Keratinocyte (primary cell): ENCODE measurements around a stretch of chr20.

DNA sequence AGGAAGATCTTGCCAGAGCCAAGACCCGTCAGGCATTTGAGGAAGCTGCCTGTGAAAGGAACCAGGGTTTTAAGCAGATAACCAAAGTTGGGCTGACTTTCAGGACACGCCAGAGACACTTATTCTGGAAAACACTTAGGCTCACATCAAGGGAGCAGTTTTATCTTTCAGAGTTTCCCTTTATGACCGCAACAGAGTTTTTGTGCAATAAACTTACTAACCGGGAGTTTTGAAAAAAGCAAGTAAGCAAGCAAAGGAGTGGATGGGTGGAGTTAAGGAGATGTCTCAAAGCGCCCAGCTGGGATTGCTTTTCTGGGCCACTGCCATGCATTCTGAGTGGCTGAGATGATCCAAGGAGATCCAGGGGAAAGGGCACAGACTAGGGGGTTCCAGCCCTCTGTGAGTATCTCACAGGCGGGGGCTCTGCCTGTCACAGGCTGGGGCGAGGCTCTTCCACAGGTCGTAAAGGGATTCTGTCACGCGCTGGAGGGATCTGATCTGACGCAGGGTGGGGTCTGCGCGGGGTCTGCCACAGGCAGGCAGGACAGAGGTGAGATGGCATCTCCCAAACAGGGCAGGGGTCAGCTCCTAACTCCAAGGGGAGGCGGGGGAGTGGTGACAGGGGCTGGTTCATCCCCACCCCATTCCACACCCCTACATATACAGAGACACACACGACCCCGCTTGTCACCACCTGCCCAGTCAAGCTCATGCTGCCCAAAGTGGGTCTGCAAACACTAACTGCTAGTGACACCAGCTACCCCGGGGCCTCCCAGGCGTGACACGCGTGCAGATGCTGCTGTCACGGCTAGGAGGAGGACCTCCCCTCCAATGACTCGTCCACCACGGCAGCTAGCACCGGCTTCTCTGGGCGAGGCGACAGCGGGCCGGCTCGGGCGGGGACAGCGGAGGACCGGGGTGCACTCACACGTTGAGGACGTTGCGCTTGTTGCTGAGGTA lies 674 bp downstream of the FITM2 start:
CAGE:
- cytosol, long polyA minus RNA, result no peak
- cytosol, long polyA plus RNA, result no peak
- long polyA plus RNA, result no peak
- nucleus, long polyA minus RNA, result no peak
- nucleus, long polyA plus RNA, result no peak

GRCh38 chr20:44351655-44352651 lies 3.5 kb upstream of the HNF4A start:
CAGE:
- cytosol, long polyA minus RNA, result no peak
- cytosol, long polyA plus RNA, result no peak
- long polyA plus RNA, result no peak
- nucleus, long polyA minus RNA, result no peak
- nucleus, long polyA plus RNA, result no peak

DNA sequence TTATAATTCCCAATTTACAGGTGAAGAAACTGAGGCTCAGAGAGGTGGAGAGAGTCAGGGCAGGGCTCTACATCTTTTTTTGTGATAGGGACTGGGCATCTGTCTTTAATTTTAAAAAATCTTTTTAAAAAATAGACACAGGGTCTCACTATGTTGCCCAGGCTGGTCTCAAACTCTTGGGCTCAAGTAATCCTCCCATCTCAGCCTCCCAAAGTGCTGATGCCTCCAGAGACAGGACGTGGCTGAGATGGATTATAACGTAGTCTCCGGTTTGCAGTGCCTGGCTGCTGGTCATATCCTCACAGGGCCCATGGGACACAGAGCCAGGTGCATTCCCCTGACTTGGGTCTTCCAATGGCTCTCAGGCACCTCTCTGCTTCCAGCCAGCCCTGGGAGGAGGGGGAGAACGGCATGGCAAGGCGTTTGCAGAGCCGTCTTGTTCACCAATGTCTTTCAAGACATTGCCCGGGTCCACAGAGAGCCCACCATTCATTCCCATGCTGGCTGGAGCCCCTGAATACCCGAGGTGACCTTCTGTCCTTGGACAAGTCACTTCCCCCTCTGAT lies 38.4 kb downstream of the HNF4A start:
CAGE:
- cytosol, long polyA minus RNA, result no peak
- cytosol, long polyA plus RNA, result no peak
- long polyA plus RNA, result no peak
- nucleus, long polyA minus RNA, result no peak
- nucleus, long polyA plus RNA, result no peak

CAGE:
- cytosol, long polyA minus RNA, result no peak
- cytosol, long polyA plus RNA, result no peak
- long polyA plus RNA, result no peak
- nucleus, long polyA minus RNA, result no peak
- nucleus, long polyA plus RNA, result no peak
Observed at GRCh38 chr20:44395453-44396166, 40.1 kb downstream of the HNF4A start.

DNA sequence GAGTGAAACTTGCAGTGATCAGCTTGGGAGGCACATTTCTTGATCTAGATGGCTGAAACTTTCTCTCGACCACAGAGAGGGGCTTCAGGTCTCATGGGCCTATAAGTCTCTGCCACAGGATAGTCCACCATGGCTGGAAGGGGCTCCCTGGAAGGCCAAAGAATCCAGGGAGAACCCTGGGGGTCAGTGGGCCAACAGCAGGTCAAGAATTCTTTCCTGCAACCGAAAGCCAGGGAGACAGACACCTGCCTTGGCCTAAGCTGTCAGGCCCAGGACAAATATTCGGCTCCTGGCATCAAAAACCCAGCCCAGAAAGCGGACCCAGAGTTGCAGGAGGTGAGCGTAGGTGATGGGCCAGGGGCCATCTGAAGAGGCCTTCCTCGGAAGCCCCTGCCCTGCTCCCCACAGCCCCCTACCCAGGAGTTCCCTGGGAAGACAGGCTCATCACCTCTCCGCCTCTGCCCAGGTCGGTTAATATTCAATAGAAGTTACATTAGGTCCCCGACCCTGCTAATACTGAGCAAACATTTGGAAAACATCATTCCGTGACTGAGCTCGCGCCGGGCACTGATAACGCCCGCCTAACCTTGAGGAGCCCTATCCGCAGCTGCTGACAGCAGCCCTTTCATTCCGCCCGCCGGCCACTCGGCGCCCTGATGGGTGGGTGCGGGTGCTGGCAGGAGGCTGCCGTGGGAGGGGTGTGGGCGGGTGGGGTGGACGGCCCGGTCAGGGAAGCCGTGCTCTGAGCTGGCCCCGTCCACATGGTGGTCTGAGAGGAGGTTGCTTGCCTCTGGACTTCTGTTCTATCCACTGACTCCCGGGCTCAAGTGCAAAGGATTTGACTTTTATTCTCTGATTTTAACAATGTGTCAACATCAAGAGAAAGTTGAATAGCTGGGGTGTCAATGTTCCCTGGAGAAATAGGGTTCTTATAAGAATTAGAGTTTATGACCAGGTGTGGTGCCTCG lies 55.6 kb downstream of the HNF4A start:
CAGE:
- cytosol, long polyA minus RNA, result no peak
- cytosol, long polyA plus RNA, result no peak
- long polyA plus RNA, result no peak
- nucleus, long polyA minus RNA, result no peak
- nucleus, long polyA plus RNA, result no peak

DNA sequence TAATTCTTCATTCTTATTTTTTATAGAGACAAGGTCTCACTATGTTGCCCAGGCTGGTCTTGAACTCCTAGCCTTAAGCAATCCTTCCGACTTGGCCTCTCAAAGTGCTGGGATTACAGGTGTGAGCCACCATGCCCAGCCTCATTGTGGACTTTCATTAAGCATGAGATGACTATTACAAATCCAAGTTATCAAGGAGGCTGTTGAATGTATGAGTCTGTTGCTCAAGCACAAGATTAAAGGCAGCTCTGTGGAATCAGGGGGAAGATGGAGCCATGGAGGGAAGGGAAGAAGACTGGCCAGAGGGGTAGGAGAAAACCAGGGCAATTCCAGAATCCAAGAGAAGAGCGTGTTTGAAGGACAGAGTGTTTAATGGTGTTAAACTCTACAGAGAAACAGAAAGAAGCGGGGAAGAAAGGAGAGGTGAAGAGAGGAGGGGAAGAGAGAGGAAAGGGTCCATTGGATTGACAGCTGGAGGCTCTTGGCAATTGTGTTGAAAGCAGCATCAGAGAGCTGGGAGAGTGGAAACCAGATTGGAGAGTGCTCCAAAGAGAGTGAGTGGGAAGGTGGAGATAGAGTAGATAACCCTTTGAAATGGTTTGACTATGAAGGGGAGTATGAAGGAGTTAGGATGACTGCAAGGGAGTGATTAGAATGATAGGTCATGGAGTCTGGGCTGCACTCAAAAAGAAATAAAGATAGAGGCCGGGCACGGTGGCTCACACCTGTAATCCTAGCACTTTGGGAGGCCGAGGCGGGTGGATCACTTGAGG lies 49.7 kb upstream of the TTPAL start:
CAGE:
- cytosol, long polyA minus RNA, result no peak
- cytosol, long polyA plus RNA, result no peak
- long polyA plus RNA, result no peak
- nucleus, long polyA minus RNA, result no peak
- nucleus, long polyA plus RNA, result no peak

CAGE:
- cytosol, long polyA minus RNA, result no peak
- cytosol, long polyA plus RNA, result no peak
- long polyA plus RNA, result no peak
- nucleus, long polyA minus RNA, result no peak
- nucleus, long polyA plus RNA, result no peak
Observed at GRCh38 chr20:44430988-44431331, 44.7 kb upstream of the TTPAL start.

CAGE:
- cytosol, long polyA minus RNA, result no peak
- cytosol, long polyA plus RNA, result no peak
- long polyA plus RNA, result no peak
- nucleus, long polyA minus RNA, result no peak
- nucleus, long polyA plus RNA, result no peak
Observed at GRCh38 chr20:44445349-44446613, 29.9 kb upstream of the TTPAL start.

DNA sequence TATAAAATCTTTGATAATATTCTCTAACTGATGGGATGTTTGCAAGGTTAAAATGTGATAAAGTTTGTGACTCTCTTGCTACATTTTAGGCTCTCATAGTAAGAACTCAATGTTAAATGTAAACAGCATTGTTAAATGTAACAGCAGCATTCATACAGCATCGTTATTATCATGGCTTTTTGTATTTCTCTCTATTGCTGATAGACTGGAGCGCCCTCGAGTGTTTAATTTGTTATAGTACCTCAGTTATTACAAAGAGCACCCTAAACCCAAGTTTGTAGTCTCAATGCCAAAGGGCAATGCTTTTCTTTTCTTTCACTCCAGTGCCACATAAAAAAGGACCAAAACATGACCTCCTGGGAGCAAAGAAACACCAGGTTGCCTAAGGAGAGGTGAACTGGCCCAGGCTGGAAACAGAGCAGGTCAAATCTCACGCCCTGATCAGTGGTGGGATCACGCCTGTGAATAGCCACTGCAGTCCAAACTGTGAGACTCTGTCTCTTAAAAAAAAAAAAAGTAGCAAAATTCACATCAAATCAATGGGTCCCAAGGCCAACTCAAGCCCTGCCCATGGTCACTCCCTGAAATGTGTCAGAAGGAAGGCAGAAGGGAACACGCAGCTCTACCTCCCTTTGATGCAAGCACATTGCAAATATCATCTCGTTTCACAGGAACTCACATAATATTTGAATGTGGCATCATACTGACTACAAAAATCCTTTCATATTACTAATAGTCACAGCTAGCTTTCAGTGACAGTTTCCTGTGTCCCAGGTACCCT lies 14.7 kb upstream of the TTPAL start:
CAGE:
- cytosol, long polyA minus RNA, result no peak
- cytosol, long polyA plus RNA, result no peak
- long polyA plus RNA, result no peak
- nucleus, long polyA minus RNA, result no peak
- nucleus, long polyA plus RNA, result no peak

CAGE:
- cytosol, long polyA minus RNA, result no peak
- cytosol, long polyA plus RNA, result no peak
- long polyA plus RNA, result no peak
- nucleus, long polyA minus RNA, result no peak
- nucleus, long polyA plus RNA, result no peak
Observed at GRCh38 chr20:44479690-44480810, 4.4 kb downstream of the TTPAL start.

CAGE:
- cytosol, long polyA minus RNA, result no peak
- cytosol, long polyA plus RNA, result no peak
- long polyA plus RNA, result no peak
- nucleus, long polyA minus RNA, result no peak
- nucleus, long polyA plus RNA, result no peak
Observed at GRCh38 chr20:44609389-44609885, 27.1 kb downstream of the PKIG start.

GRCh38 chr20:44620344-44621062 lies 31.0 kb downstream of the ADA start:
CAGE:
- cytosol, long polyA minus RNA, result no peak
- cytosol, long polyA plus RNA, result no peak
- long polyA plus RNA, result no peak
- nucleus, long polyA minus RNA, result no peak
- nucleus, long polyA plus RNA, result no peak

DNA sequence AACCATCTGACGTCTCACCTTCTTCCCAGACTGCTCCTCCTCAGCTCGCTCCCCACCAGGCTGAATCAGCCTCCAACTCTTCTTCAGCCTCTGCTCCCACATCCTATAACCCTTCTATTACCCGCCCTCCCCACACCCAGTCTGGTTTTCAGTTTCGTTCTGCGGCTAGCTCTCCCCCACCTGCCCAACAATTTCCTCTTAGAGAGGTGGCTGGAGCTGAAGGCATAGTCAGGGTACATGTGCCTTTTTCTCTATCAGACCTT lies 20.1 kb upstream of the ADA start:
CAGE:
- cytosol, long polyA minus RNA, result no peak
- cytosol, long polyA plus RNA, result no peak
- long polyA plus RNA, result no peak
- nucleus, long polyA minus RNA, result no peak
- nucleus, long polyA plus RNA, result no peak

CAGE:
- cytosol, long polyA minus RNA, result no peak
- cytosol, long polyA plus RNA, result no peak
- long polyA plus RNA, result no peak
- nucleus, long polyA minus RNA, result no peak
- nucleus, long polyA plus RNA, result no peak
Observed at GRCh38 chr20:44714048-44714402, 1.1 kb upstream of the CCN5 start.

DNA sequence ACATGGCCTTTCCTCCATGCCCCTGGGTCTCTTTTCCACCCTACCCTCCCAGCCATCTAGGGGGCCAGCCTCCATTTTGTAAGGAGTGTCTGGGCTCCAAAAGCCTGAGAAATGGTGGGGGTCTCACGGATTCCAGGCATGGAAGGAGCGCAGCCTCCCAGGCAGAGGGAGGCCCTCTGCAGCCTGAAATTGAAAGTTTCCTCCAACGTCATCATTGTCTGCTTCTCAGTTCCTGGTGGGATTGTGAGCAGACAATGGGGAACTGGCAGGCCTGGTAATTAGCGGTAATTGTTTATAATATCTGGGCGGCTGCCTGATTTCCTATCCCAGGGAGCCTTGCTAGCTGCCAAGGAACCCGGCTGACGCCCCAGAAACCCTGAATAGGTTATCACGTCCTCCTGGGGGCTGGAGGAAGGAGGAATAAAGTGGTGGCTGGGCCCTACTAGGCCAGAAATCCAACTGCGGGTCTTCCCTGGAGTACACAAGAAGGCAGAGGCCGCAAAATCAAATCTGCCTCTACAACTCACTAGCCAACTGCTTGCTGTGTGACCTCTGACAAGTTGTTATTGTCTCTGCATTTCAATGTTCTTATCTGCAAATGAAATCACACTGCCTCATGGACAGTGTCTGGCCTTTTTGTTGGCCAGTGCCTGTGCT lies 16.8 kb downstream of the KCNK15 start:
CAGE:
- cytosol, long polyA minus RNA, result no peak
- cytosol, long polyA plus RNA, result no peak
- long polyA plus RNA, result no peak
- nucleus, long polyA minus RNA, result no peak
- nucleus, long polyA plus RNA, result no peak

CAGE:
- cytosol, long polyA minus RNA, result no peak
- cytosol, long polyA plus RNA, result no peak
- long polyA plus RNA, result no peak
- nucleus, long polyA minus RNA, result no peak
- nucleus, long polyA plus RNA, result no peak
Observed at GRCh38 chr20:44885192-44885473, 372 bp upstream of the YWHAB start.

CAGE:
- cytosol, long polyA minus RNA, result no peak
- cytosol, long polyA plus RNA, result no peak
- long polyA plus RNA, result no peak
- nucleus, long polyA minus RNA, result no peak
- nucleus, long polyA plus RNA, result no peak
Observed at GRCh38 chr20:44895702-44896726, 10.5 kb downstream of the YWHAB start.

CAGE:
- cytosol, long polyA minus RNA, result no peak
- cytosol, long polyA plus RNA, result start-site peak on the plus strand at chr20:44907494-44908029, 3,050 and 423 reads in 2 replicates
- long polyA plus RNA, result start-site peak on the plus strand at chr20:44907711-44908030, 2,417 and 2,260 reads in 2 replicates; start-site peak on the minus strand at chr20:44908189-44908294, 153 and 26 reads in 2 replicates
- nucleus, long polyA minus RNA, result start-site peak on the minus strand at chr20:44908132-44908259, 33 reads
- nucleus, long polyA plus RNA, result start-site peak on the plus strand at chr20:44907709-44907818, 860 and 560 reads in 2 replicates; start-site peak on the plus strand at chr20:44907887-44907896, 59 and 99 reads in 2 replicates; start-site peak on the plus strand at chr20:44907953-44908047, 482 and 963 reads in 2 replicates
Observed at GRCh38 chr20:44907612-44908461, 2.0 kb upstream of the PABPC1L start.

GRCh38 chr20:45000239-45000551 lies 33.9 kb downstream of the STK4 start:
CAGE:
- cytosol, long polyA minus RNA, result no peak
- cytosol, long polyA plus RNA, result no peak
- long polyA plus RNA, result no peak
- nucleus, long polyA minus RNA, result no peak
- nucleus, long polyA plus RNA, result no peak

DNA sequence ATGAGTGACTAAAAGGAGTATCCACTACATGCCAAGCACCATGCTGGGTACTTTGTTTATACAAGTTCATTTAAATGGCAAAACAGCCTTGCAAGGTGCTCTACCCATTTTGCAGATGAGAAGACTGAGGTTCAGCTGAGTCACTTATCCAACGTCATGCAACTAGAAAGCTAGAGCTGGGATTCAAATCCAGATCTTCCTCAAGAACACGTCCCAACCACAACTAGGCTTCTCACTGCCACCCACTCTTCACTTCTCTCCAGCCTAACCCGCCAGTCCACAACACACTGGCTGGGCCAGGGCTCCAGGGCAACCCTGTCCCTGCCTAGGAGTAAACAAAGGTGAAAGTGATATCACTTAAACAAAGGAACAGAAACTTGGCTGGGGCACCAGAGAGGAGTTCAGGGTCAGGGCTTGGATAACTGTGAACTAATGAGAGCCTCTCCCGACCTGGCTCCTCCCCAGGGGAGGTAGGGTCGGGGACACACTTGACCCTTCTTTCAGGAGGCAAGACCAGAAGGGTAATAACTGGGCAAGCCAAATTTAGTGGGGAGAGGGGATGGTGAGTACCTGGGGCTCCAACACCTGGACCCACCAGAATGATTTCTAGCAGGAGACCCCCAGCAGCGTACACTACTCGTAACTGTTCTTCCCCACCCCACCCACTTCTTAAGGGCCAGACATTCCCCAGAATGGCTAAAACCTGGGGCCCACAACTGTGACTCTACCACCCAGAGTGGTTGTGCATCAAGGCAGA lies 7.8 kb downstream of the SDC4 start:
CAGE:
- cytosol, long polyA minus RNA, result no peak
- cytosol, long polyA plus RNA, result no peak
- long polyA plus RNA, result no peak
- nucleus, long polyA minus RNA, result no peak
- nucleus, long polyA plus RNA, result no peak